LNCaP clone FGC (cell line): Measurements from ENCODE around the gene TEX52.

DNA sequence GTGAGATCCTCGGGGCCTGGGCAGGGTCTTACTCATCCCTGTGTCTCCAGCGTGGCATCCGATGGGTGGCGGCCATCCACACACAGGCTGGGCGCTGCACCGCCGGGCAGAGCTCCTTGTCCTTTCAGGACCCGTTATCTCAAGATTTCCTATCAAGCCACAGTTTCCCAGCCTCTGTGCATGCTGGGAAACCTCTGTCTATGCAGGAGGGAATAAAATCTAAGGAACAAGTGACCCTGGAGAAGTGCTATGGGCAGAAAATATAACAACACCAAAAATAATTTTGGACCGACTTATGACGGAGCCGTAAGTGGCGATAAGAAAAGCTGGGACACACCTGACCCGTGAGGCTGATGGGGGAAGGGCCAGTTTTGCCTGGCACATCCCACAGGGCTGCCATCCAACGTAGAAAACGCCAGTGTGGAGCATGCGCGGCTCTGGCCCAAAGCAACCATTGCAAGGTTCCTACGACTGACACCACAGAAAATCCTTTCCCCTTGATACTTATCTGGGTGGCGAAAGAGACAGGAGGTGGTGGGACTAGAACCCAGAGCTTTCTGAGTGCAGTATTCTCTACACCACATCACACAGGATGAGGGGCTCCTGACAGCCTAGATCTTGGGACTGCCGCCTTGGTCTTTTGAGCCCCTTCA, 17.1 kb upstream of the CACNA2D4 start:
- RRBS, 2 experiments = no CpG with 5 or more reads among the region's 20 CpGs

DNA sequence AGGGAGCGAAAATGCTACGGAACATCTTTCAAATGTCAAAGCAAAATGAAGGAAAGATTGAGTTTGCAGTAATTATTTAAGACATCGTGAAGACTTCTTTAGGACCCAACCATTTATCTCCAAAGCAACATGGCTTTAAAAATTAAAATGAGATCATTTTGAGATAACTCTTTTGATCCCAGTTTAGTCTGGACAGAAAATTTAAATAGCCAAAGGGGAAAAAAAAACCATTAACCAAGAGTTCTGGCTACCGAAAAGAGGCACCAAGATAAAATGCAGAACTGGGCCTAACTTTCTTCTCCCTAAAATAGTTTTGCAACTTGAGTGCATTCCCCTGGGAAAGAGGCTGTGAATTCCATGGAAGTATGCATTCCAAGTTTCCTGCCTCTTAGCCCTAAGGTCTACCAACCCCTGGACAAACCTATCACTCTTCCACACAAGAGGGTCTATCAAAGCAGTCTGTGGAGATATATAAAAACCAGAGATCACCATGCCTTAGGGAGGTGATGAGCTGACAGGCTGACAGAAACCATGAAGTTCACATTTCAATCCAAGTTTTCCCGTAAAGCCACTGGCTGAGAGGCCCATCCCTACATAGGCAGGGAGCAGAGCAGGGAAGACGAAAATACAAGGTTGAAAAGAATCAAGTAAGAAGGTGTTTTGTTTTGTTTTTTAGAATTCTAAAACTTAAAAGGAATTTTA, 33.9 kb downstream of the DCP1B start:
- RRBS, 2 experiments = no CpG with 5 or more reads among the region's 6 CpGs

GRCh38 chr12:2190830-2191131, 138.0 kb downstream of the CACNA1C start:
- RRBS, 2 experiments = no CpG with 5 or more reads among the region's 8 CpGs

DNA sequence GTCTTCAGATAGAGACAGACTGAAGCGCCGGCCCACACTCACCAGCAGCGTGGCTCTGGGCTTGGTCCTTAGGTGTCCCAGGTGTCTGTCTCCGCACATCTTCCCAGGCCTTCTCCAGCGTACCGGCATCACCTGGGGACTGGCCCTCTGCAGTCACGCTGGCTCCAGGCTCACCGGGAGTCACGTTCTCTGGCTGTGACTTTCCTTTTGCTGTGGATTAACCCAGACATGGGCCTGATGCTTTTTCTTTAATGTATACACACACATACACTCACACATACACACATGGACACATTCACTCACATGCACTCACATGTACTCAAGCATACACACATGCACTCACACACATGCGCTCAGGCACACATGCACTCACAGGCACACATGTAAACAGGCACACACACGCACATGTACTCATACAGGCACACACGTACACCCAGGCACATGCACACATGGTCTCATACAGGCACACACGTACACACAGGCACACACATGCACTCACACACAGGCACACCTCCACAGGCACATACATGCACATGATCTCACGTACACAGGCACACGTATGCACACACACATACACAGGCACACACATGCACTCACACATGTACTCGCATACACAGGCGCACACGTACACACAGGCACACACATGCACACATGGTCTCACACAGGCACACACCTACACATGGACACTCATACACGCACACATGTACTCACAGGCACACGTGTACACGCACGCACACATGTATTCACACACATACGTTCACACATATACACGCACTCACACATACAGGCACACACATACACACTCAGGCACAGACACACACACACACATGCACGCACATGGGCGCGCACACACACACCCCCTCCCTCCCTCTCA, 138.7 kb downstream of the CACNA1C start:
- RRBS, 2 experiments = 88 to 90% methylated on average over 7 of the region's 27 CpGs

- RRBS, 2 experiments = no CpG with 5 or more reads among the region's 19 CpGs
Observed at GRCh38 chr12:2284276-2285254, 231.8 kb downstream of the CACNA1C start.

DNA sequence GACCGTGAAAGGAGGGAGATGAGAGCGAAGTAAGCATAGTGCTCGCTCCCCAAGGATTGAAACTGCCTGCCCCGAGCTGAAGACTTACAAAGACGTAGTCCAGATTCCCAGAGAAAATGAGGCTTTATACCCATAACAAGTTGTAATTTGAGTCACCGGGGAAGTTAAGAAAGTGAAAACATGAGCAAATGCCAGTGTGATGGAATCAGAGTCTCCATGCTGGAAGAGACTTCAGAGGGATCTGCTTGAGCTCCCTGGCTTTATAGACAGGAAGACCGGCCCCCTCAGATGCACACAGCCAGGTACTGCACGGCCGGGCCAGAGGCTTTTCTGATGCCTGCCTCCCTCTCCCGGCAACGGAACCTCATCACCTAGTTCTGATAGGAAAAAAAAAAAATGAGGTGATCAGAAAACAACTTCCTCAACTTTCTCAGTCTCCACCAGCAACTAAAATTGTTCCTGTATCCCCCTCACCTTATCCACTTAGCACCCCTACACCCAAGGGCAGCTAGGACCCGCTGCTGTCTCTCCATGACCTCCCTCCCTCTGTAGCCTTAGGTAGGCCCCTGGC, 332.3 kb downstream of the CACNA1C start:
- RRBS, 2 experiments = 50 to 82% methylated on average over 3 to 4 of the region's 12 CpGs

DNA sequence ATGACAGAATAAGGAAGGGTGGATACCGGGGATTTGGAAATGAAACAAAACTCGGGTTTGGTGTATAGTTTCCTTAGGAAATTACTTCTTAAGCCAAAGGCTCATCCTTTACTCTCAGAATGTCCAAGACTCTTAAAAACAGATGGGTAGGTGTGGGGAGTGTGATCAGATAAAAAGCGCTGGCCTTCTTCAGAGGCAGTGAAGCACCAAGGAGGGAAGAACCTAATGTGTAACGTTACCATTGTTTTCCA, 298.1 kb upstream of the FKBP4 start:
- RRBS, 2 experiments = no CpG with 5 or more reads among the region's 4 CpGs

- RRBS, 2 experiments = no CpG with 5 or more reads among the region's 9 CpGs
Observed at GRCh38 chr12:2553610-2554167, 241.1 kb upstream of the FKBP4 start.

- RRBS, 2 experiments = no CpG with 5 or more reads among the region's 2 CpGs
Observed at GRCh38 chr12:2584313-2584797, 210.4 kb upstream of the FKBP4 start.

- RRBS, 2 experiments = no CpG with 5 or more reads among the region's 9 CpGs
Observed at GRCh38 chr12:2586406-2587053, 208.2 kb upstream of the FKBP4 start.

GRCh38 chr12:2631902-2632372, 162.8 kb upstream of the FKBP4 start:
- RRBS, 2 experiments = no CpG with 5 or more reads among the region's 9 CpGs

- RRBS, 2 experiments = no CpG with 5 or more reads among the region's 6 CpGs
Observed at GRCh38 chr12:2796917-2797538, 2.3 kb downstream of the FKBP4 start.

DNA sequence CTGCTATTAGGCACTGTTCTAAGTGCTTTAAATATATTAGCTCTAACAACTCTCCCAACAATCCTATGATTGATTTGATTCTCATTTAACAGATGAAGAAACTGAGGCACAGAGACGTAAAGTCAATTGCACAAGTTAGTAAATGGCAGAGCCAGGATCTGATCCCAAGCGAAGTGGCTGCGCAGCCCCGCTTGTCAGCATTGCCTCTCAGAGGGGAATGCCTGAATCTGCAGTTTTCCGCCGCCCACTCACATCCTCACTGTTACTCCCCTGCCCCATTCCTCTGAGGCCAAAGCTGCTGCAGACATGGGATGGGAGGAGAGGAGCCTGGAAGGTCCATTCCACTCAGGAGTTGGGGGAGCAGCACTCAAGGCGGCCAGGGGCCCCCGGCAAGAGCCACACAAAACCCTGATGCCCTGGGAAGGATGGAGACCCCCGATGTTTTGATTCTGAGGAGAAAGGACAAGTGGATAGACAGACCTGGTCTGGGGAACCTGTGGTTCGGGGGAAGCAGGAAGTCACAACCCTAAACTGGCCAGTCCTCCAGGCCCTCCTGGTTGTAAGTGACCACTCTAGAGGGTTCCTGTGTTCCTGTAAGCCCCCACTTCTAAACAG, 970 bp downstream of the NRIP2 start:
- RRBS, 2 experiments = no CpG with 5 or more reads among the region's 10 CpGs

DNA sequence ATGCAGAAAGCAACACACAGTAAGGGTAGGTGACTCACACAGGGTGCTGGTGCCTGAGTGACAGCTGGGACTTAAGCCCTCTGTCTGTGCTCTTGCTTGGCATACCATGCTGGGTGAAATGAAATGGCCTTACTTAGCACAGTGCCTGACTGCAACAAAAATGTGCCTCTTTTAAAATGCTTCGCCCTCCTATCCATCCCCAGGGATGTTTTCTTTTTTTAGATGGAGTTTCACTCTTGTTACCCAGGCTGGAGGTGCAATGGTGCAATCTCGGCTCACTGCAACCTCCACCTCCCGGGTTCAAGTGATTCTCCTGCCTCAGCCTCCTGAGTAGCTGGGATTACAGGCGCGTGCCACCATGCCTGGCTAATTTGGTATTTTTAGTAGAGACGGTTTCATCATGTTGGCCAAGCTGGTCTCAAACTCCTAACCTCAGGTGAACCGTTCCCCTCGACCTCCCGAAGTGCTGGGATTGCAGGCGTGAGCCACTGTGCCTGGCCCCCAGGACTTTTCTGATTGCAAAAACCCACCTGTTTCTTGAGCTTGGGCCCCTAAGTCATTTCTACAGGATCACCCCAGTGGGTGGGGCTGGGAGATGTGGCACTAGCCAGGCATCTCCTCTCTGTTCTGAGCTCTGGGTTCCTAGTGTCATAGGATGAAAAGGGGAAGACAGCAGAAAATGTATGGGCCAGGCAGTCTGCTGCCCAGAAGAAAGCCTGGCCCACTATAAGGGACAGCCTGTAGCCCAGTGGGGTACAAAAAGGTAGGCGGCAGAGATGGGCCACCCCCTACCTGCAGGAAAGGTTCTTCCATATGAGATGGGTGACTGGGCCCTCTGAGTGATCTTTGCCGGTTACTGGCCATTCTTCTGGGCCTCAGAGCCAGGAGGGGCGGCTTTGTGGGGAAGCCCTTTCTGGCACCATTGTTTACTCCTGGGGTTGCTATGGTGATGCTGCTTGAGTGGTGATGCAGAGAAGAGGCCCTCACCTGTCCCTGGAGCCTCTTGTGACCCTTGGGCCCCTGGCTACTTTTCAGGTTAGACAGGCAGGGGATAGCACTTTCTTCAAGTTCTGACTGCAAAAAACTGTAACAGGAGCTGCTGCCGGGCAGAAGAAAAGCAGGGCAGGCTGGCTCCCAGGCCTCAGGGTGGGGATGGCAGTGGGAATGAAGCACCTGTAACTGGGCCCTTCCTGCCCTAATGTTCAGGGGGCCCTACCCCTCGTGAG, at the start of gene TEX52:
Gene TEX52, minus strand, starts transcription at position 877 of the 1,226 bp plus-strand sequence.
- RRBS, 2 experiments = no CpG with 5 or more reads among the region's 15 CpGs

DNA sequence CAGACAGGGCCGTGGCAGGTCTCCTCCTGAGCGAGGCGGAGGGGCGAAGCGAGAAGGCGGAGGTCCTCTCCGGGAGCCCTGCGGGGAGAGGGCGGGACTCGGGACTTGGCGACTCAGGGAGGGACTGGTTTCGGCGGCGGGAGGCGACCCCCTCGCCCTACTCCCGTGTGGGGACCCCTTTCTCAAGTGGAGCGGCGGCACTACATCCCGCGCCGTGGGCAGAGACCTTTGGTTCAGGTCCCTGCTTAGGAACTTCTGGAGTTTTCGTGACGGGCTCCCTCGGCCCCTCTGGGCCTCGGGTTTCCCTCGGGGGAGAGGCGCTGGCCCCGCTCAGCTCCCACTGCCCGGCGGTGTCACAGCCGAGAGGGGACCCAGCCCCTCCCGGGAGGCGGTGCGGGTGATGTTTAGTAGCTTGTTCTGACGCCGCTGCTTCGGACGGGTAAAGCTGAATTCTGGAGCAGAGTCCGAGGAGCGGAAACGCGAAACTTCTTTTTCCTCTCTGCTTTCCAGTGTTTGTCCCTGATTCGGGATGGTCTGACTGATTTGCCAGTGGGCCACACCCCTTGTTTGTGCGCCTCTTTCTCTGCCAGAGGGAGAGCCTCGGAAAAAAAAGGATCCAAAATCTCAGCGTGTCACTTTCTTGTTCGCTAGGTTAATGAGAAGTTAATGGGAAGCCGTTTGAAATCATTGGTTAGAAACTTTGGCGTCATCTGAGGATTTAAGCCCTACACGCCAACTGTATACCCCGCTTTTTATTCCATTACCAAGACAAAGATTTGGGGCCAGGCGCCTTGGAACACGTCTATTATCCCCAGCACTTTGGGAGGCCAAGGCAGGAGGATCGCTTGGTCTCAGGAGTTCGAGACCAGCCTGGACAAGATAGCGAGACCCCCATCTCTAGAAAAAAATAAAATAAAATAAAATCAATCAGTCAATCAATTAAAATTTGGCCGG, 577 bp downstream of the TULP3 start:
- RRBS, 2 experiments = under 1% methylated on average over 5 of the region's 58 CpGs

DNA sequence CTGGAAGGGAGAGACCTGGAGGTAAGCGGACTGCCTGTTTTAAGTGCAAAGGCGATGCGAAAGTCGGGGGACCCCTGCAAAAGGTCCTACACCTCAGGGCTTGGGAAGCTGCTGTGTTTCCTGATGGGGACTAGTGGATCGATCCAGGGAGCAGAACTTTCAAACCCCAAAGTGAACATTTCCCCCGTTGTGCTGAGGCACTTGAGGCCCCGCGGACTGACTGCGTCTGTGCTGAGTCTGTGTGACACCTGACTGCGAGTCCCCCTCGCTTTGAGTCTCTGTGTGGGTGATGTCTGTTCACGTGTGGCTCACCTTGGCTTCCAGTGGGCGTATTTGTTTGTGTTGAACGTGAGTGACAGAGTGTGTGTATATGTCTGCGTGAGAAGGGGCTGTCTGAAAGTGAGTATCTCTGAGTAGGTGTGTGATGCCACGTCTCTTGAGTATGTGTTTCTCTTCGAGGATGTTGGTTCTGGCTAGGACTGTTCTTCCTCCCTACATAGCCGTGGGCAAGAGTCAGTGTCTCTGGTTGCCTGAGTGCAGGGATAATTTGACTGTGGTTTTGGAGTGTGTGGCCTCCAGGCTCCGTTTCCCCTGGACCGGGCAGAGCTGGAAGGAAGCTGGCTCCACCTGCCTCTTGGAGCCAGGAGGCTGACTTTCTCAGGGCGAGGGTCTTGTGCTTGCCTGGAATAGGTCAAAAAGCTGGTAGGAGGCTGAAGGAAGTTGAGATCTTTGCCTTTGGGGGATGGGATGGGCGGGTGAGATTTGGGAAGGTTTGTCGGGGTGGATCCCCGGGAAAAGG, 1.3 kb downstream of the TEAD4 start:
- RRBS, 2 experiments = no CpG with 5 or more reads among the region's 24 CpGs

DNA sequence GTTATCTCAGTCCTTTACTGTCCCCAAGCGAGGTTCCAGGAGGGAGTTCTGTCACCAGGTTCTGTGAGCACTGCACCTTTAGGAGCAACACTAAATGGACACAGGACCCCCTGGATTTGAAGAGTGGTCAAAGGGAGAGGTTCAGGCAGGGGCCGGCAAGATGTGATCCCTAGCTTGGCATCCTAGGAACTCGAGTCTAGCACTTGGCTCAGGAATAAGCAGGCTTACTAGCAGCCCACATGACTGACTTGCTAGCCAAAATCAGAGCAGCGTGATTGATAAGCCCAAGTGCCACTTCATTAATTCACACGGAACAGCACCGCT, 30.9 kb upstream of the TSPAN9 start:
- RRBS, 2 experiments = no CpG with 5 or more reads among the region's 6 CpGs

- RRBS, 2 experiments = 91 to 93% methylated on average over 2 of the region's 10 CpGs
Observed at GRCh38 chr12:3130487-3130913, 53.3 kb downstream of the TSPAN9 start.

DNA sequence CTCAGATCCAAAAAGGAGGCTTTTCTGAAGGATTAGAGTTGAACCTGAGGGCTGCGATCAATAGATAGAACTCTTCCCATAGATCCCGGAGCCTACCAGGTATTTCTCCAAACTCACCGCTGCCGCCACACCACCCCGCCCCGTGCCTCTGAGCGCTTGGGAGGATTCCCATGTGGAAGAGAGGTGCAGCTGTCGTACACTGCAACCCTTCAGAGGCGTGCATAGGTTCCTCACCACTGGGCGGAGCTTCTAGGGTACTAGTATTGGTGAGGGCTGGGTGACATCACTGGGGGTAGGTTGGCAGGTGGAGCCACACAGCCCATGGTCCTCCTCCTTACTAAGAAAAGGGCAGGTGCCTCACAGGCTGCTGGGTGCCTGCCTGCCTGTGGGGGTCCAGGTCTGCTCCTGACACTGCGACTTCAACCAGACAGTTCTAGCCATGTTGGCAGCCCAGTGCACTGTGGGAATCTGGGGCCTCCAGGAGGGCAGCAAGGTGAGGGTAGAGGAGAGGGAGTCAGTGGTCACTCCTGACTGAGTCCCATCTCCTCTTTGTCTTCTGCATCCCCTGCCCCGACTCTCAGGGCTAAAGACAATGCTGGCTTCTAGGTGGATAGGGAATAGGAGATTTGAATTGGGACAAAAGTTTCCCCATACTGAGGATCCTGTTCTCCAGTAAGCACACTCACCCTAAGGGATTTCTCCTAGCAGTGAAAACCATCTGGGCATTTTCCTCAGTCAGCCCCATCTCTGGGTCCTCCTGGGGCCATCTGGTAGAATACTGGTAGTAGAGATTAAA, 127.2 kb downstream of the TSPAN9 start:
- RRBS, 2 experiments = 93% methylated on average over 2 of the region's 12 CpGs; no CpG with 5 or more reads in 1 of the 2 experiments

GRCh38 chr12:3241395-3242033, 164.3 kb downstream of the TSPAN9 start:
- RRBS, 2 experiments = 93 to 96% methylated on average over 4 of the region's 16 CpGs